H4 (cell line): ENCODE results near the gene FGD4.

DNA sequence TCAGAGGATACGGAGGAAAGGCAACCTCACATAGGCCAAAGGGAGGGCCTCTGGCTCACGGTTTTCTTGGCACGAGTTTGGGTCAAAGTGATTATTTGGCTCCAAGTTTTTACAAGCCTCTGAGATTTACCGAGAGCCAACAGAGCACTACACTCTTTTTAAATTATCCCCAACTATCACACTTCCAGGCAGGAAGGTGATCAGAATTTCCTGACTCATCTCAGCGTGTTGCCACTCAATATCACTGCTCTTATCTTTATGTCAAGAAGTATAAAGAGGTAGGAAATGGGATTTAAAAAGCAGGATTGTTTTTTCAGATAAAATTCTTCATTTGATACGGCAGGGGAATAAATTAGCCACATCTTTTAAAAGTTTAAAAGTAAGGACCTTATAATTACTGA, 29.1 kb downstream of the TMTC1 start:
- RAMPAGE, long total RNA: no peak

GRCh38 chr12:30427469-30427803, 268.2 kb downstream of the IPO8 start:
- RAMPAGE, long total RNA: no peak

GRCh38 chr12:30945863-30946250, 19.3 kb downstream of the TSPAN11 start:
- RAMPAGE, long total RNA: no peak

- RAMPAGE, long total RNA: no peak
Measured at GRCh38 chr12:31229435-31229964, 96.5 kb downstream of the SINHCAF start.

GRCh38 chr12:31325795-31325972, 266 bp downstream of the SINHCAF start:
- RAMPAGE, long total RNA: no peak

DNA sequence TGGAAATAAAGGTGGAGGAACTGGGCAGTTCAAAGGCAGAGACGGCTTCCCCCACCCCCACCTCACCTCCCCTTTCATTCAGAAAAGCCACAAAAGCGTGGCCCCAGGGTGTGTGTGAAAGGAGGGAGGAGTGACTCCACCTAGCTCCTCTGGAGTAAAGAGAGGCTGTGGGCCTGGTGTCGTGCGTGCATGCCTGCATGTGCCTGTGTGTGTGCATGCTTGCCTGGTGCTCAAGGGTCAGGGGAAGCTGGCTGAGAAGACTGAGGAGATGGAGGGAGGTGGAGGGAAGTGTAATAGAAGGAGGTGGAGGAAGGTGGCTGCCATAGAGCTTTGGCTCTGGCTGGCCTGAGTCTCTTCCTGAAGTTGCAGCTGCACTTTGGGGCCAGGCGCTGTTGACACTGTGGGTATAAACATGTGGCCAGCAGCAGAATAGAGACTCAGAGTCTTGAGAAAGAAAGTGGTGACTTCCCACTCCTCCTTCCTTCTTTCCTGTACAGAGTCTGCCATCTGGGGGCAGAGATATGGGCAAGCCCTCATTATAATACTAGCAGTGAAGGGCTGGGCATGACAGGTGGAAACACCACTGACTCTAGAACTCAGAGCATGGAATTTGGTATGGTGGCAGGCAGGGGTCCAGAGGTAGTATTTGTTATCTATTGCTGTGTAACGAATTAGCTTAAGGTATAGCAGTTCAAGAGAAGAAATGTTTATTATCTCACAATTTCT, 37.0 kb upstream of the SINHCAF start:
- RAMPAGE, long total RNA: no peak

DNA sequence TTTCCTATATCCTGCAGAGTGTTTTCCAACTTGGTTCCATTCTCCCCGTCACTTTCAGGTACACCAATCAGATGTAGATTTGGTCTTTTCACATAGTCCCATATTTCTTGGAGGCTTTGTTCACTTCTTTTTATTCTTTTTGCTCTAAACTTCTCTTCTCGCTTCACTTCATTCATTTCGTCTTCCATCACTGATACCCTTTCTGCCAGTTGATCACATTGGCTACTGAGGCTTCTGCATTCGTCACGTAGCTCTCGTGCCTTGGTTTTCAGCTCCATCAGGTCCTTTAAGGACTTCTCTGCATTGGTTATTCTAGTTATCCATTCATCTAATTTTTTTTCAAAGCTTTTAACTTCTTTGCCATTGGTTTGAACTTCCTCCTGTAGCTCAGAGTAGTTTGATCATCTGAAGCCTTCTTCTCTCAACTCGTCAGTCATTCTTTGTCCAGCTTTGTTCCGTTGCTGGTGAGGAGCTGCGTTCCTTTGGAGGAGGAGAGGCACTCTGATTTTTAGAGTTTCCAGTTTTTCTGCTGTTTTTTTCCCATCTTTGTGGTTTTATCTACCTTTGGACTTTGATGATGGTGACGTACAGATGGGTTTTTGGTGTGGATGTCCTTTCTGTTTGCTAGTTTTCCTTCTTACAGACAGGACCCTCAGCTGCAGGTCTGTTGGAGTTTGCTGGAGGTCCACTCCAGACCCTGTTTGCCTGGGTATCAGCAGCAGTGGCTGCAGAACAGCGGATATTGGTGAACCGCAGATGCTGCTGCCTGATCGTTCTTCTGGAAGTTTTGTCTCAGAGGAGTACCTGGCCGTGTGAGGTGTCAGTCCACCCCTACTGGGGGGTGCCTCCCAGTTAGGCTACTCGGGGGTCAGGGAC, 36.1 kb downstream of the DENND5B start:
- RAMPAGE, long total RNA: no peak

DNA sequence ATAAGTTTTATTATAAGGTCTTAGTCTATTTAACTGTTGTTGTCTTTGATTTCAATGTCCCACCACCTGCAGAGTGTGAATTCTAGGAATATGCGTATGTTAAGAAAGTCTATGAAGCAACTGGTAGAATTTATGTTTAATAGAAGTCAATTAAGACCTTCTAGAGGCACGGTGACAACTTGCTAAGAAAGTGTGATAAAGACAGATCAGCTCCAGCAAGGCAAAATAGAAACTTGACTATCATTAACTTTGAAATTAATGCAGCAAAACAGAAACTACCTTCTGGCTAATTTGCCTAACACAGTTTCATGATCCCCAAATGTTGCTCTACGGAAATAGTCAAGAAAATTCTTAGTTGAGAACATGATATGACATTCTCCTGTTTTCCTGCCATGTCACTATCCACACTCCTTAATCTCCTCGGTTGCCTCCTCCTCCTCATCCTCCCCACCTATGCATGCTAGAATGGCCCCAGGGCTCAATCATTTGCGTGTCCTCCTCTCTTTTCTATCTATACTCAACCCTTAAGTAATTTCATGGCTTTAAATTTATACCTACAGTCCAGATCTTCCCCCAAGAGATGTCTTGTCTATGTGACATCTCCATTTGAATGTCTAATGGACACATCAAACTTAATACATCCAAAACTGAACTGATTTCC, 4.2 kb downstream of the DENND5B start:
- RAMPAGE, long total RNA: no peak

DNA sequence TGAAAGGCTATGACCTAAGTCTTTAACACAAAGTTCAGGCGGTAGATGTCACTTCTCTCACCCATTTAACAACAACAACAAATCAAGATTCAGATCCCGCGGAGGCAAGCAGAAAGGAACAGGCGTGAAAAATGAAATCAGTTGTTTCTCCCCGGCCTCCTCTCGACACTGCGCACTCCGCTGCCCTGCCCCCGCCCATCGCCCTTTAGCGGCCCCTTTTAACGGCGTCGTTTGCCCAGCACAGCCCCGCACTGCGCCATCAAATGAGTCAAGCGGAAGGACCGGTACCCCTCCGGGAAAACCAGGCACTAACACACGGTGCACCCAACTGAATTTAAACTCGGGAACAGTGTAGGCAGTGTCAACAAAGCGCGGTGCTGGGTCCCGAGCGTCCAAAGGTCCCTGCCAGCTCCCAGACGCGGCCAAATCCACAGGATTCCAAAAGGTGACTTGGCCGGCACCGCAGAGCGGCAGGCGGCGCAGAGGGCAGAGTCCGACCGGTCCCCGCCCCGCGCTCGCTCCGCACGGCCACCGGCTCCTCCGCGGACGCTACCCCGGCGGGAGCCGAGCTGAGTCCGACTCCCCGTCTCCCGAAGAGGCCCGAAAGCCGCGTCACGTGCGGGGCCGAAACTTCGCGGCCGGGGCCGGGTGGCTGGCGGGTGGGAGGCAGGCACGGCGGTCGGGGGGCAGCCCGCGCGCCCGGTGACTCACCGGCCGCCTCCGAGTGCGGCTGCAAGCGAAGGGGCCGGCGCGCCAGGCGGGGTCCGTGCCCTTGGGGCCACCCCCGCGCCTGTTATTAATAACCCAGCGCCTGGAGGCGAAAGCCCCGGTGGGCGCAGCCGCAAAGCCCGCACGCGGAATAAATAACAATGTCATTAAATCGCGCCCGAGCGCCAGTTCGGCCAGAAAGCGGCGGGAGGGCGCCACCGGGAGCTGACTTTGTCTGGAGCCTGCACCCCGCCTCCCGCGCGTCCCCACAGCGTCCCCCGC, 966 bp downstream of the DENND5B start:
- RAMPAGE, long total RNA: no peak

DNA sequence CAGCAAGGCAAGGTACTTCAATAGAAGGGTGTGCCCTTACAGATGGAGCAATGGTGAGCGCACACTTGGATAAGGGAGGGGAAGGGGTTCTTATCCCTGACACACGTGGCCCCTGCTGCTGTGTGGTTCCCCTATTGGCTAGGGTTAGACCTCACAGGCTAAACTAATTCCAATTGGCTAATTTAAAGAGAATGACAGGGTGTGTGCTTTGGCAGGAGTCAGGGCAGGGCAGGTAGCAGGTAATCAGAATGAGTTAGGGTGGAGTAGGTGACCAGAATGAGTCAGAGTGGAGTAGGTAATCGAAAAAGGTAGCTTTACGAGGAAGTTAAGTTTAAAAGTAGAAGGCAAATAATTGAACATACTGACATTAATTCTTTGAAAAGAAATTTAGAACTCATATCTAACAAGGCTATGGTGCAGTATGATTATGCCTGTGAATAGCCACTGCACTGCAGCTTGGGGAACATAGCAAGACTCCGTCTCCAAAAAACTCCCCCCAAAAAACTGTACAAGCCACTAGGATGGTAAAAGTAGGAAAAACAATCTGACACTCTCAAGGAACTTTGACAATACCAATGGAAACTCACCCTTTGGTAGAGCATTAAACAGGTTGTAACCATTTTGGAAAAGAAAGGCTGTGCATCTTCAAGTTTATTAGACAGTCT, 15.7 kb upstream of the AMN1 start:
- RAMPAGE, long total RNA: no peak

DNA sequence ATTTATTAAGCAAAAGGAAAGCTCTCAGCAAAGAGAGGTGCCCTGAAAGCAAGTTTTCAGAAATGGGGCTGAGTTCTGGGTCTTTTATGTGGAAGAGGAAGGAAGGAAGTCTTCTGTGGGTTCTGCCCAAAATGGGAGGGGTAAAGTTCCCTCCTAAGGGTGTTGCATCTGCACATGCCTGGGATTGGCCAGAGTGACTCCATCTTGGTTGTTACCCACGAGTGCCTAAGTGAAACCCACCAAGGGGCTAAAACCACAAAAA, 40.6 kb upstream of the H3-5 start:
- RAMPAGE, long total RNA: no peak

GRCh38 chr12:31964931-31965721, 5.9 kb downstream of the RESF1 start:
- RAMPAGE, long total RNA: no peak

GRCh38 chr12:31966221-31967152, 7.3 kb downstream of the RESF1 start:
- RAMPAGE, long total RNA: no peak

- RAMPAGE, long total RNA: no peak
Measured at GRCh38 chr12:31981528-31982734, 22.7 kb downstream of the RESF1 start.

- RAMPAGE, long total RNA: no peak
Measured at GRCh38 chr12:32399134-32399966, at the start of gene FGD4. TSS of gene FGD4 (plus strand) at chr12:32399558.

- RAMPAGE, long total RNA: no peak
Measured at GRCh38 chr12:32411556-32412178, 12.3 kb downstream of the FGD4 start.

GRCh38 chr12:32450862-32451194, 51.5 kb downstream of the FGD4 start:
- RAMPAGE, long total RNA: no peak

- RAMPAGE, long total RNA: no peak
Measured at GRCh38 chr12:32512850-32513708, 113.7 kb downstream of the FGD4 start.

- RAMPAGE, long total RNA: no peak
Measured at GRCh38 chr12:32546324-32546908, 132.7 kb upstream of the DNM1L start.

DNA sequence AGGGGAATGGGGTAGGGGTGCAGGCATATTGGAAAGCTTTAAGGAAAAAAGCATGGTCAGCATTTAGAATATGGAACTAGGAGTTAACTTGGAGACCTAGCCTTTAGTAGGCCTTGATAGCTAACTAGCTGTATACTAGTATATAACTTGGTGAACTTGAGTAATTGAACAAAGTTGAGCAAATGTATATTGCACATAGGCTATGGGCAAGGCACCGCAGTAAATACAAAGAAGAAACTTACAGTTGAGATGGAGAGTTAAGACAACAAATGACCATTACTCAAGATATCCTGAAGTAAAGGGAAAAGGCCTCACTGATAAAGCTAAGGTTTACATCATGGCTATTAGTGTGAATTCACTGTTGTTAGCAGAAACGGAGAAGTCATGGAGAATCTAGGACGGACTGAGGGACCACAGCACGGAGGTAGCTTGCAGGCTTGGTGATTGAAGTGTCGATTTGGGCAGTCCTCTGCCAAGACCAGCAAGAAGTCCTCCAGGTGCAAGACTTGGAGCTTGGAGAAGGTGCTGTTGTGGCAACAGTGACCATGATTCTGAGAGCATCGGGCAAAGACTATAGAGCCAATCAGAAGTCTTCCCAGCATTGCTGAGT, 90.9 kb upstream of the DNM1L start:
- RAMPAGE, long total RNA: no peak